LUHMES (cell line): Measurements from ENCODE around the gene SP1.

DNA sequence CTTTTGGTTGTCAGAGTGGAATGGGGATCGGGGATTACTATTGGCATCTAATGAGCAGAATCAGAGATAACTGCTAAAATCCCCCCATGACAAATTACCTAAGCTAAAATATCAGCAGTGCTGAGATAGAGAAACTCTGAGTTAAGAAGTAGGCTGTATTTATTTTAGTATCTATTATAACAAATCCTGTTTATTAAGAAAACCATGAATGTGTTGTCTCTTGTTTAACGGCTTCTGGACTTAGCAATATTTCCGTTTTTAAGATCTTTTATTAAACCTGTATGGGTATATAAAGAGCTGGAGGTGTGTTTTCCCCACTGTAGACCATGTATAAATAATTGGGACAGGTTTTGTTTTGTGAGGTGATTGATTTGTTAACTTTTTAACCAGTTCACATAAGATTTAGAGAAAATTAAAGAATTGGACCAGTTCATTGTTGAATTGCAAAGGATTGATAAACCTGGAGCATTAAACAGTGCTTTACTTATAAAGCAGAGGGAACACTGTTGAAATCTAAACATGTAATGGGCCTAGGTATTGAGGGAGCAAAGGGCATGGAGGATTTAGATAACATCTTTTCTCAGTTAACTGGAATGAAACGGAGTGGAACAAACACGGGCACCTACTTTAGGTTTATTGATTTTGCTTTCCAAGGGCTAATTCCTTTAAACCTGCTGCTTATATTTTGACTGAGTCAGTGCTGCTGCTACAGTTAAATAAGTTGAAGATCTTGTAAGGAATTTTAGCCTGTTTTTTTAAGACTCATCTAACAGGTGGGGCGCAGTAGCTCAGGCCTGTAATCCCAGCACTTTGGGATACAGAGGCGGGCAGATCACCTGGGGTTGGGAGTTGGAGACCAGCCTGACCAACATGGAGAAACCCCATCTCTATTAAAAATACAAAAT is 5.5 kb downstream of the EIF4B start:
- PRO-cap: no peak

GRCh38 chr12:53021678-53022739 is 15.8 kb downstream of the EIF4B start:
- PRO-cap: no peak

GRCh38 chr12:53028433-53028975 is 21.4 kb upstream of the TNS2 start:
- PRO-cap: no peak

GRCh38 chr12:53047774-53048078 is 2.1 kb upstream of the TNS2 start:
- PRO-cap: no peak

- PRO-cap: no peak
These were observed 6.9 kb downstream of the TNS2 start for GRCh38 chr12:53056769-53057196.

- PRO-cap: no peak
These were observed 8.5 kb downstream of the TNS2 start for GRCh38 chr12:53058152-53058946.

DNA sequence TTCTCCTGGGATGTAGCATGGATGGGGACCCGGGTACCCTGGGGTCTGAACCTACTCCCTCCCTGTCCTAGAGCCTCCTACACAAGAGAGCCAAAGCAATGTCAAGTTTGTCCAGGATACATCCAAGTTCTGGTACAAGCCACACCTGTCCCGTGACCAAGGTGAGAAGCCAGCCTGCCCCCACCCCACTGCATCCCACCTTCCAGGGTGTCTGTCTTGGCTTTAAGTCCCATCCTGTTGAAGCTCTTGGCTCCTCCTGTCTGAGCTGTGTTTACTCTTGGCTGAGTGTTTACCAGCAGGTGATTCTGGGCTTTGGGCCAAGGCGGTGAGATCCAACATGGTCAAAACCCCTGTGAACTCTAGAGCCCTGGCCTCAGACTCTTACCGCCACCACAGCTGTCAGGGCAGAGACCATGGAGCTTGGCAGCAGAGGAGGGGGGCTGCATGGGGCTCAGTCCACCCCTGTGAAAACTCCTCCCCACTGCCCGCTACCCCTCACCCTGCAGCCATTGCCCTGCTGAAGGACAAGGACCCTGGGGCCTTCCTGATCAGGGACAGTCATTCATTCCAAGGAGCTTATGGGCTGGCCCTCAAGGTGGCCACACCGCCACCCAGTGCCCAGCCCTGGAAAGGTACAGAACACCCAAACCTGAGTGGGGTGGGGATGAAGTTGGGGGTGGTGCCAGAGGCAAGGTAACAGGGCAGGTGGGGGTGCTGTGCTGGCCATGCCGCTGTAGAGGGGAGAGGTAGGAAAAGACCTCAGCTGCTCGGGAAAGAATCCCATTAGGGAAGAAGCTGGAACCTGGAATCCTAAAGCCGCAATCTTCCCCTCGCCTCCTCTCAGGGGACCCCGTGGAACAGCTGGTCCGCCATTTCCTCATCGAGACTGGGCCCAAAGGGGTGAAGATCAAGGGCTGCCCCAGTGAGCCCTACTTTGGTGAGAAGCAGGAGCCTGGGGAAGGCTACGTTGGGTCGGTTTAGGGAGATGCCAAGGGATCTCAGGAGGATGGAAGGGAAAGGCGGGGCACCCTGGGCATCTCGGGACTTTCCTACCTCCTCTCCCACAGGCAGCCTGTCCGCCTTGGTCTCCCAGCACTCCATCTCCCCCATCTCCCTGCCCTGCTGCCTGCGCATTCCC is 11.8 kb downstream of the TNS2 start:
- PRO-cap: no peak

DNA sequence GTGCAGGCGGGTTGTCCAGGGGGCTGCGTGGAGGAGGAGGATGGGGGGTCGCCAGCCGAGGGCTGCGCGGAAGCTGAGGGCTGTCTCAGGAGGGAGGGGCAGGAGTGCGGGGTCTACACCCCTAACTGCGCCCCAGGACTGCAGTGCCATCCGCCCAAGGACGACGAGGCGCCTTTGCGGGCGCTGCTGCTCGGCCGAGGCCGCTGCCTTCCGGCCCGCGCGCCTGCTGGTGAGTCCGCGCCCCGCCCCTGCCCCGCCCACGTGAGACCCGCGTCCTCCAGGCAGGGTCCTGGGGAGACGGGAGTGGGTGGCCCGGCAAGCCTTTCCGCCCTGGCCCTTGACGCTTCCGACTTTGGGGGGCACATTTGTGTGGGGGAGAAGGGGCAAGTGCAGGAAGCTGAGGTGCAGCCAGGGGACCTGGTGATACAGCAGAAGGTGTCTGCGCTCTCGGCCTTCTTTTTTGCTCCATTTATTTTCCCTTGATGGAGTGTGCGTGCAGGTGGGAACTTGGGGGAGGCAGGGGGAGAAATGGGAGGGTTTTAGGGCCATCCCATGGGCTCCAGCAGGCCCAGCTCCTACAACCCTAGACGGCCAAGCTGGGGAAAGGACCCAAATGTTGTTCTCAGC is 469 bp downstream of the IGFBP6 start:
- PRO-cap: no peak

DNA sequence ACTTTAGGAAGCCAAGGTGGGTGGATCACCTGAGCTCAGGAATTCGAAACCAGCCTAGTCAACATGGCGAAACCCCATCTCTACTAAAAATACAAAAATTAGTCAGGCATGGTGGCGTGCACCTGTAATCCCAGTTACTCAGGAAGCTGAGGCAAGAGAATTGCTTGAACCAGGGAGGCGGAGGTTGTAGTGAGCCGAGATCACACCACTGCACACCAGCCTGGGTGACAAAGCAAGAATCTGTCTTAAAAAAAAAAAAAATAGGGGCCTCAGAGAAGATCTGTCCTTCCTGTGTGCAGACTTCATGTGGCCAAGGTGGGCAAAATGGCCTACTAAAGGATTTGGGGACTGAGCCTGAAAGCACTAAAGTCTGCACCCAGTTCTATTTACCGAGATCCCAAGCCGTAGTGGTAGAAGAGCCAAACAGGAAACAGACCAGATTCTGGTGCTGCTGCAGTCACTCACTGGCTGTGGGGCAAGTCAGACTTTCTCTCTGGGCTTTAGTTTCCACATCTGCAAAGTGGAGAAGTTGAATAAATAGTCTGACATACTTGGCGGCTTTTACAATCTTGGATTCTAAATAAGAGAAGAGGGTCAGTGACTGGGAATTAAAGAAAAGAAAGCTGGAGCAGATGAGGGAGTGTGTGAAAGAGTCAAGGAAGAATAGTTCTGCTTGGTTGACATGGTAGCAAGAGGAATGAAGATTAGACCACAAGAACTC is 6.2 kb downstream of the ITGB7 start:
- PRO-cap: no peak

DNA sequence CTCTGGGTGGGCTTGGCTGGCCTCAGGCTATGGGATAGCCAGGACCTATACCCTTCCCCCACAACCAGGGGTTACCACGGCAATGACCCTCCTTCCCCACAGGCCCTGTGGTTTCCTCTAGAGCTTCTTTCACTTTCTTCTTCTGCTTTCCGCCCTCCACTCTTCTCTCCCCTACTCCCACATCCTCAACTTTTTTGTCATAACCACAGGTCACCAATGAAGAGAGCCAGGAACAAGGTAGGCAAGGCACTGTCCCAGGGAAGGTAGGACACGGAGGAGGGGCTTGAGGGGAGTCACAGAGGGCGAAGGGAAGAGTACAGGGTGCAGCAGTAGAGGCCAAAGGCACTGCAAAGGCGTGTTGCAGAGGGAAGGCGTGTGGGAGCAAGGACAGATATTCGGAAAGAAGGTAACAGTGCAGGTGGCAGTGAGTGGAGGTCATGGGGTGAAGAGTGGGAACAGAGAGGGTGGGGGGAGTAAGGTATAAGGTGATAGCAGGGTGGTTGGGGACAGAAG is 2.0 kb upstream of the ITGB7 start:
- PRO-cap: no peak

DNA sequence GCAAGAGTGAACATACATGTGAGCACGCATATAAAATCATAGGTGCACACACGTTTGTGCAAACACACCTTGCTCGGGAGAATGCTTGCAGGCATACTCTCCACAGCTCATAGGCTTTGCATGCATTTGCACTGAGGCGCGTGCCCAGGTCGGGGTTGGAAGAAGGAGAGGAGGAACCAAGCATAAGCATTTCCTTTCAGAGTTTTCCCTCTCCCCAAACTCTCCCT is 11.5 kb downstream of the RARG start:
- PRO-cap: no peak

DNA sequence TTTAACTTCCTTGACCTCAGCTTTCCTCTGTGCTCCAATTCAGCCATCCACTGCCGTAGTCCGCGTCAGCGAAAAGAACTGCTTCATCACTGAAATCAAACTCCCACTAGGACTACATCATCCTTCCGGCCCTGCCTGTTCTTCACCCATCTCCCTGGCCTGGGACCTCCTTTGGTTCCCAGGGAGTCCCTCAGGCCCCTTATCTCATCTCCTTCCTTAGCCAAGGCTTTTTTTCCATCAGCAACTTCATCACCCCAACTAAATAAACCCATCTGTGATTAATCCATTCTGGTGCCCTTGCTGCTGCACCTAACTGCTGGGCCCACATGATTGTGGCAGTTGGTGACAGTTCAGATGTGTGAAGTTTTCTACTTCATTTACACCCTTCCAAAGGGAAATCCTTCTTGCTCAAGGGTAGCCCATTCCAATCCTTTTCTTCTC is 810 bp downstream of the MYG1 start:
- PRO-cap: no peak

GRCh38 chr12:53379800-53380518 is at the start of gene SP1:
TSS of gene SP1 (plus strand) at chr12:53380176.
- PRO-cap: bidirectional peak, plus-strand start at chr12:53380390, minus-strand start at chr12:53380121

DNA sequence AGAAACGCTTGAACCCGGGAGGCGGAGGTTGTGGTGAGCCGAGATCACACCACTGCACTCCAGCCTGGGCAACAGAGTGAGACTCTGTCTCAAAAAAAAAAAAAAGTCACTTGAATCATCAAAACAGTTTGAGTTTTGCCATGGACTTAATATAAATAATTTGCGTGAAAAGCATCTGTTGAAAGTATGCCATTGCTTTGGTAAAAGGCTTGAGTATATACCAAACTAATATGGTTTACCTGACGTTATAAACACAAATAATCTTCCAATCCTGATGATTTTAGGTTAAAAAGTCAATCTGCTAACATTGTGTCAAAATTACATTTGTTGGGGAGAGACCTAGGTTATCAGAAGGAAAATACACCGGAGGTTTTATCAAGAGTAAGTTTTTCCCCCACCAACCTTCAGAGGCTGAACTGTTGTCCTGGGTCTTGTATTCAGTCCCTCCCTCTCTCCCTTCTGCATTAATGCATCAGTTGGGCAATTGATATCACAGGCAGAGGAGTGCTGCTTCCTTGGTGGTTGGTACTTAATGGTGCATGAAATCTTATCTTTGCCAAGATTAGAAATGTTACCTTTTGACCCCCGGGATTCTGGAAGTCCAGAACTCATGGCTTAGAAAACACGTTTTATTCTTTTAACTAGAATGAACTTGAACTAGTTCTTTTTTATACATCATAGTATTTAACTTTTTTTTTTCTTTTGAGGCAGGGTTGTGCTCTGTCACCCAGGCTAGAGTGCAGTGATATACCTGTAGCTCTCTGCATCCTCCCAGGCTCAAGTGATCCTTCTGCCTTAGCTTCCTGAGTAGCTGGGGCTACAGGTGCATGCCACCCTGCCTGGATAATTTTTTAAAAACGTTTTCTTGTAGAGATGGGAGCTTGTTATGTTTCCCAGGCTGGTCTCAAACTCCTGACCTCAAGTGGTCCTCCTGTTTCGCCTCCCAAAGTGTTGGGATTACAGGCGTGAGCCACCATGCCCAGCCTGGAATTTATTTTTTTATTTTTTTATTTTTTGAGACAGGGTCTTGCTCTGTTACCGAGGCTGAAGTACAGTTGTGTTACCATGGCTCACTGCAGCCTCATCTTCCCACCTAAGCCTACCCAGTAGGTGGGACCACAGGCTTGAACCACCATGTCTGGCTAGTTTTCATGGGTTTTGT is 4.8 kb downstream of the PCBP2 start:
- PRO-cap: no peak

DNA sequence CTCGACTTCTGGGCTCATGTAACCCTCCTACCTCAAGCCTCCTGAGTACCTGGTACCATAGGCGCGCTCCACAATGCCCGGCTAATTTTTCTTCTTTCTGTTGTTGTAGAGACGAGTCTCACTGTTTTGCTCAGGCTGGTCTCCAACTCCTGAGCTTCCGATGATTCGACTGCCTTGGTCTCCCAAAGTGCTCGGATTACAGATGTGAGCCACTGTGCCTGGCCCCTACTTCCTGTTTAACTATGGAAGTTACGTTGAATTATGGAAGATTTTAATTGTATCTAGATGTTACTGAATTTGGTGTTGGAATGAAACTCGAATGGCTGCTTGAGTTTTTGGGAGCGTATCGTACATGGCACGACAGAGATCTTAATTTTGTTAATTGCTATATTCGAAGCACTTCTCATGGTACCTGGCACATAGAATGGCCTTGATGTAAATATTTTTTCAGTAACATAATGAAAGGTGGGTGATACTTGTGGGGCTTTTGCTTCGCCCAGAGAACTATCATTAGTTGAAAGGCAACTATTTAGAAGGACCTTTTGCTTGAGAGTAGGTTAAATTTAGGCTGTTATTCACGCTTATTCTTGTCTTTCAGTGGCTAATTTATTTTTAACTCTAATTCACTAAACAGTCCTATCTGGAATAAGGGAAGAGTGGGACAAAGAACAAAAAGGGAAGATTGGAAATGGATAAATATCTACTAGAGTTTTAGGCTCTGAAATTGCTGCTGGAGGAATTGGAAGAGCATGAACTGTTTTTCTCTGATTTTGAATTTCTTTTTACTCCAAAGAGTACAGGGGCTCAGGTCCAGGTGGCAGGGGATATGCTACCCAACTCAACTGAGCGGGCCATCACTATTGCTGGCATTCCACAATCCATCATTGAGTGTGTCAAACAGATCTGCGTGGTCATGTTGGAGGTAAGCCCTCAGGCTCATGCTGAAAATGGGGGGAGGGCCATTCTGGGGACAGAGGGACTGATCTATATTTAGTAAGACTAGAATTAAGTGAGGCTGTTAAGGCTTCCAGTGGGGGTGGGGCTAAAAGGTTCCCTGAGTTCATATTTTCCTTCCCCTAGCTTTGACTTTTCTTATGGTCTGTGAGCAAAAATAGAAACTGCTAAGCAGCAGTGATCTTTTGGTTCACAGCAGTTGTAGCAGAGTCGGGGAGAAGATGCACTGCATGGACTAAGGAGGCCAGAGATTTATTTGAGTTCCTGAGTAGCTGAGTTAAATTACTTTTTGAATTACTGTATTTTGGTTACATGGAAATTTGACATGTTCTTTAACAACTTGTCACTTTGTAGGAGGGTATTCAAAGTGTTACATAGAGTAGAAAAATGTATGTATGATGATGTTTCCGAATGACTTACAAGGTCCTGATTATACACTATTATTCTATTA is 8.8 kb downstream of the PCBP2 start:
- PRO-cap: no peak

DNA sequence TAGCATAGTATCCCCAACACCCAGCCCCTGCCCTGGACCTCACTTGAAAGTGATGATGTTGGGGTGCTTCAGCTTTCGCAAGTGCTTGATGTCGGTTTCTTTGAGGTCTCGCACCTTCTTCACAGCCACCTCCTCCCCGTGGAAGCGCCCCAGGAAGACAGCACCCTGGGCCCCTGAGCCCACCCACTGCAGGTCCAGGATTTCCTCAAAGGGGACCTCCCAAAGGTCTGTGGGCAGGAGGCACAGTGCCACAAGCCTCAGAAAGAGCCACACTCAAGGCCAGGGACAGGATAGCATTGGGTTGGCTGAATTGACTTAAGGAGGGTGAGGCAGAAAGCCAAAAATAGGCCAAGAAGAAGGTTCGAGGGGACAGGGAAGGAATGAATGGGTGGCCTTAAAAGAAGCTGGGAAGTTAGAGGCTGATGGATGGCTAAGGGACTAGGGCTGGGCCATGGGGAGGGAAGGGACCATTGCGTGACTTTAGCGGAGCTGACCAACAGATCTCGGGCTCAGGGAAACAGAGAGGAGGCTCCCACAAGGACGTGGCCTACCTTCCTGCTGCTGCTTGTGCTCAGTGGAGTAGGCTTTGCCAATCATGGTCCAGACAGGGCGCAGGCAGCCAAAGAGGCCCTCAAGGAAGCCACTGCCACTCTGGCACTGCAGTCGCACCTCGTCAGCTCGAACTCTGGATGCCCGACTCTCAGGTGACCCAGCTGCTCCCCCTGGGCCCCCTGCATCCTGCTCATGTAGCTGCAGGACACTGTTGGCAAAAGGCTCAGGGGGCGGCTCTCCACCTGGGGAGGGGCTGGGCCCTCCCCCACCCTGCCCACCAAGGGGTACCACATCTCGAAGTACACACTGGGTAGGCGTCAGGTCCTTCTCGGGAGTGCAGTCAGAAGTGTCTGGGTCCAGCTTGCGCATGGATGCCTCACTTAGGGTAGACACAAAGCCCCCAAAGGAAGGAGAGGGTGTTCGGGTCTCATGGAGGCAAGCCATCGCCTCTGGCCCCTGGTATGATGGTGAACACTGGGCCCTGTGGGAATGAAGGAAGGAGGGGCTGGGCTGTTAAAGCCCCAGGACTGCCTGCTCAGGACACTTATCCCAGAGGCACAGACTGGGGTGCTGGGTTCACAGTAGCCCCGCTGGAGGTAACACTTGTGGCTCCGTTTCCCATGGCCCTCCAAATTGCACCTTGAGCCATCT is 12.5 kb downstream of the MAP3K12 start:
- PRO-cap: no peak

- PRO-cap: unidirectional peak, plus-strand start at chr12:53592105
These were observed 34.2 kb downstream of the ATF7 start for GRCh38 chr12:53591949-53592335.

DNA sequence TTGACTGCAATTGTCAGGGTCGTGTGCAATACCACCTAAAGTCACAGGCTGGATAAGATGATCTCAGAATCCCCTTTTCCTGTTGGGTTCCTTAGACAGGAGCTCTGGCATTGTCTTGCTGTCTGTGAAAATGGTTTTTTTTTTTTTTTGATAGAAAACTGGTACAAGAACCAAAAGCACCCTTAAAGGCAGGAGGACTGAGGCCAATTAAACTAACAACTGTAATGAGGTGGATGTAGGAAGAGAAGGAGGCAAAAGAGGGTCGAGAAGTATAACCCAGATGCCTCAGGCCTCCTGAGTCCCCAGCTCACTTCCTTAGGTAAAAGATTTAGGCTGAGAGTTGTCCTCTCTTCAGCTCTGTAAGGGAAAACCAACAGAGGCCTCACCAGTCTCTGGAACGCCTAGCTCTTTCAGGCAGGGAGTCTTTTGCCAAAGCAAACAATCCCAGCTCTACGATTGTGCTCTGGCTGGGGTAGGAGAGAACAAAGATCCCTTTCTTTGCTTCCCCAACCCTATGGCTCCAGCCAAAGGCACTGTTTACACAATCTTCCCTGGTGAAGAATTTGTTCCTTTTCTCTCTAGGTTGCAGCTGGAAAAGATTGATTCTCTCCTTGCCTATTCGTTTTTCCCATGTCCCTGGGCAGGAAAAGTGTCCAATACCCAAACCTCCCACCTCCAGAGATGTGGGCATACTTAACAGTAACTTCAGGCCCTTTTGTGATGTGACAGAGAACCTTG is 17.0 kb downstream of the ATP5MC2 start:
- PRO-cap: no peak

GRCh38 chr12:53967220-53967499 is 5.8 kb upstream of the HOXC11 start:
- PRO-cap: no peak

DNA sequence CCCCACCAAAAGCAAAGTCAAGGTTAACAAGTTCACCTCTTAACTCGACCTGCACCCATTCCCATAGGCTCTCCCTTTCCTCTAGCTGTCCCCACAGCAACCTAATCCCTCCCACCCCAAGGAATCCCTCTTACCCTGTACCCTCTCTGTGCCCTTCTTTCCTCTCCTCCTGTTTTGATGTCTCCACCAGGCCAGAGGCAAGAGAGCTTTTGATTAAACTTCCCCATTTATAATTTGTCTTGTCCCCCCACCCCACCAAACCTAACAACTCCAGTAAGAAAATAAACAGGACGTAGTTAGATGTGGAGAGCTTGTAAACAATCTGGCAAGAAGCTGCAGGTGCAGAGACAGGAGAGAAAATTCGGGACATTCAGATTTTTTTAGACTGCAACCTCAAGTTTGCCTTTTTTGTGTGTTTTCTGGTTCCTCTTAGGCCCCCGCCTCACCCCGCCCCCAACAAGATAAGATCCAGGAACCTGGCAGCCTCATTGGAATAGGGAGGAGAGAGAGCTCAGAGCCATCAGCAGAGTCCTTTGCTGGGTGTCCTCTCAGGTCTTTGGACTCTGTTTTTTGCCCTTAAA is 2.7 kb downstream of the HOXC10 start:
- PRO-cap: no peak